Kidney (tissue), 2 donors: ENCODE data around the genes HOXA10 and PRR15.

- PRO-cap = bidirectional peak, plus-strand start at chr7:27174494, minus-strand start at chr7:27174259
- RRBS = 4% methylated on average over 1 of the region's 57 CpGs
Measured at GRCh38 chr7:27174007-27174547, at the start of gene HOXA10. Gene HOXA10 (minus strand): TSS chr7:27174320.

GRCh38 chr7:27663065-27663359, 329 bp upstream of the HIBADH start:
- PRO-cap = bidirectional peak, plus-strand start at chr7:27663160, minus-strand start at chr7:27662883
- RRBS = no CpG with 5 or more reads among the region's 16 CpGs

DNA sequence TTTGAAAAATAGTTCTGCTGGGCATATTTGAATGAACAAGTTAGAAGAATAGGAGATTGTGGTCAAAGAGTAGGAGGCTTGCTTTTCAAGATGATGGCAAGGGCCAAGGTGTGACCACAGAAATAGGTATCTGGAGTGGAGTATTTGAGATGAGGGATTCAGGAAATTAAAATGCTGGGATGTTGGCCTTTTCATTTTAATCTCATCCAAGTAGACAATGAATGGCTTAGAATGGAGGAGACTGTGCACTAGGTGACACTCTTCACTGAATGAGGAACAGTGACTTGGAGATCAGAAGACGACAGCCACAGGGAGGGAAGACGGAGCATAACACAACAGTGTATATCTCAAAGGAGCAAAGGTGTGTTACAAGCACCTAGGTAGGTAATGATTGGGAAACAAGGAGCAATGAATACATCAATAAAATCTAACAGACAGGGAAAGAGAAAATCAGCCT, 4.2 kb upstream of the TAX1BP1 start:
- PRO-cap = no peak
- RRBS = no CpG with 5 or more reads among the region's 2 CpGs

- PRO-cap = no peak
- RRBS = no CpG with 5 or more reads among the region's 11 CpGs
Measured at GRCh38 chr7:27897257-27897818, 157.4 kb downstream of the TAX1BP1 start.

DNA sequence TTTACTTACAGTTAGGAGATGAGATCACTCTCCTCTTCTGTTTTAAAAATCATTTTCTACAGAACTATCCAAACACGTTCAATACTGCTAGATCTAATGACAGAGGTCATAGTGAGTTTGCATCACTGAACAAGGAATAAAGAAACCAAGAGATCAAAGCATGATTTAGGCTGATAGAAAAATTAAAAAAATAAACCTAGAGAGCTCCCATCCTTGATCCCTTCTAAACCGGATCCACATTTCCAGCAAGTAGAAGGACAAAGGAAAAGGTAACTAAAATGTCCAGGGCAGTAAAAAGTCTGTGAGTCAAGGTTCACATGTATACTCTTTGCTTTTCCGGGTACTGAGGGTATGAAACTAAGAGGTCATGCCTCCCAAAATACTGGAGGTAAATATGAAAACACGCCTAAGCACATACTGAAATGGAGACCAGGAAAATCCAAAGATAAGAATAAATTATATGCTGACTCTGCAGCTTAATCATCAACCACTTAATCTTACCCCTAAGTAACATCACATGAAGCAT, 35.6 kb downstream of the JAZF1 start:
- PRO-cap = no peak
- RRBS = 88% methylated on average over 2 of the region's 4 CpGs

DNA sequence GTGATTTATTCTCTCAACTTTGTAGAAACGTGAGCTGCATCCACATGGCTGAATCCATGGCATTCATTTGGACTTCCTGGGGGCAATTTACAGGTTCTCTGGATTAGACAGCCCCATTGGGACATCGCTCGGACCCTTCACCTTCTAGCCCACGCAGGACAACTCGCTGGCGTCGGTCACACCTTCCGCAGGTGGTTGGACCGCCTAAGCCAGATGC, 1.6 kb downstream of the JAZF1 start:
- PRO-cap = no peak
- RRBS = no CpG with 5 or more reads among the region's 9 CpGs

DNA sequence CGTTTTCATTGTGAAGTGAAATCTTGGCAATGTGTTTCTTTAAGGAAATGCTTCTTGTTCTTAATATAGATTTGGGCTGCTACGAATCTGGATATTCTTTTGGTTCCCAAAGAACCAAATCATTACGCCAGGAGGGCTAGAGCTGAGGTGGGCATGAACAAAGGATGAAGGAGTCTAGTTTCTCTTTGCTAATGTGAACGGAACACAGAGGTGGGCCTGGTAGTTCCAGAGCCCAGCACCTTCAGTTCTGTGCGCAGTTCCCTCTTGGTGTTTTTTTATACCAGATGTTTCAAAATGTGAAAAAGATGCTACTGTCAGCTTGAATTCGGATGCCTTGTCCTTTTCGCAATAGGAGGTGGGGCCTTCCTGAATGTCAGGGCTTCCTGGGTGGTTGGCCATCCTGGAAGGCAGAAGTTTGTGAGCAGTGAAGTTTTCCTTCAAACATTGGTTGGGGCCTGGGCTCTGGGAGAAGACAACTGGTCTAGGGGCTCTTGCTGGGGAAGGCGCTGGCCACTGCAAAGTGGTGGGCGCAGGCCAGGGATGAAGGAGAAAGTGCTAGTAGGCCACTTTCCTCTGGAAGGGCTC, 56.6 kb upstream of the JAZF1 start:
- PRO-cap = no peak
- RRBS = no CpG with 5 or more reads among the region's 9 CpGs

DNA sequence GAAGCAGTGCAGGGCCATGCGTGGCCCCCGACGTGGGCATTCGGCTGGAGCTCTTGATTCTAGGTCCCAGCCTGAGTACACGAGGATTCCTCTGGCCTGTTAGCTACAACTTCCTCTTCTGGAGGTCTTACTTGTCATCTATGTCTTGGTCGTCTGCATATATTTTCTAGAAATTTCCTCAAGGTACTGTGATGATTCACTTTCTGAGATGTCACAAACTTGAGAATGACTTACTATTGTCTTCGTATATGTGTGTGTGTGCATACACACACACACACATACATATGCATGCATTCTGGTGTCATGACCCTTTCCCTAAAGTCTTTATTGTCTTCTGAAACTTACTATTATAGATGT, 59.3 kb upstream of the JAZF1 start:
- PRO-cap = no peak
- RRBS = no CpG with 5 or more reads among the region's 7 CpGs

DNA sequence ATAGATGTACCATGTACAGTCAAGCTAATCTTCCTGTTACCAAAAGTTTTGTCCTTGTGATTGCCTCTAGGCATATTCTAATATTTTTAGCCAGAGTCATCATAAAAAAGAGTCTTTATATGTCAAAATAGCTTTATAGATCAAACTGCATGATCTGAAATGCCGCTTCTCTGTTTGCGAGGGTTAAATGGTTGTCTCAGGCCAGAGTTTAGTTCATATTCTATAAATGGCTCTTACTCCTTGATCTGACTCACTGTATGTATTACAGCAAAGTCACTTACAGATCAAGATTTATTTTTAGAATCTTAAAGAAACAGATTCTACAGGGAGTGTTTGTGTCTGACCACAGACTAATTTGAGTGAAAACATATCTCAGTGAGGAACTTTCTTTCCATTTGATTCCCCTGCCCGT, 211.0 kb downstream of the CREB5 start:
- PRO-cap = no peak
- RRBS = no CpG with 5 or more reads among the region's 3 CpGs

- PRO-cap = no peak
- RRBS = no CpG with 5 or more reads among the region's 9 CpGs
Measured at GRCh38 chr7:28669422-28670013, 257.2 kb downstream of the CREB5 start.

DNA sequence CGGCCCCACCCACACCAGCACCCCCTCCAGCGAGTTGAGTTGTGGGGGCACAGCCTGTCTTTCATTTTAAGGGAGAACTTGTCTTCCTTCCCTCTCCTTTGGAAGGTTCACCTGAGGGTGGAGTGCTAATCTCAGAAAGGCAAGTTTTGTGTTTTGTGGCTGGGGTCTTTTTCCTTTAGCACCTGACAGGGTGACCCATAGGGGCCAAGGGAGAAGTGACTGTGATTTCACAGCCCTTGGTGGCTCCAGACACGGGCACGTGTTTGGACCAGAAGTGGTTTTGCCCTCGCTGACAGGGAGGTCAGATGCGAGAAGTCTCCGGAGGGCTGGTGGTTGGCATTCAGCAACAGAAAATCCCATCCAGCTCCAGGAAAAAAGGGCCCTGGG, 272.8 kb downstream of the CREB5 start:
- PRO-cap = no peak
- RRBS = no CpG with 5 or more reads among the region's 7 CpGs

GRCh38 chr7:28957029-28957409, 1.1 kb downstream of the TRIL start:
- PRO-cap = no peak
- RRBS = 4% methylated on average over 7 of the region's 34 CpGs

DNA sequence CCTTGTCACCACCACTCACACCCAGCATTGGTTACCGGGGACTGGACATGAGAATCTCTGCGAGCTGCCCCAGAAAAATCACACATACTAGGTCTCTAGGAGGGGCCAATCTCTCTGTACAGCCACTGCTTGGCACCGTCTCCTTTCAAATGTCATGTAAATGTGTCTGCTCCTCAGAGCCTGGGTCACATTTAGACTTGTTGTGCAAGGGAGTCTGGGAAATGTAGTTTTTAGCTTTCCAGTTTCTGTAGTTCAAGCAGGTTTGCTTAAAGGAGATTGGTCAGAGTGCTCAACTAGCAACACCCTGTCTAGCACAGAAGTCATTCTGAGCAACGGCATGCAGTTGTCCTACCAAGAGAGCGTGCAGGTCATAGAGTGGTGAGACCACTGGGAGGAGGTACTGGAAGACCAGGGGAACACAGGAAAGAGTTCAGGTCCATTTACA, 60.1 kb downstream of the CHN2 start:
- PRO-cap = no peak
- RRBS = no CpG with 5 or more reads among the region's 5 CpGs

DNA sequence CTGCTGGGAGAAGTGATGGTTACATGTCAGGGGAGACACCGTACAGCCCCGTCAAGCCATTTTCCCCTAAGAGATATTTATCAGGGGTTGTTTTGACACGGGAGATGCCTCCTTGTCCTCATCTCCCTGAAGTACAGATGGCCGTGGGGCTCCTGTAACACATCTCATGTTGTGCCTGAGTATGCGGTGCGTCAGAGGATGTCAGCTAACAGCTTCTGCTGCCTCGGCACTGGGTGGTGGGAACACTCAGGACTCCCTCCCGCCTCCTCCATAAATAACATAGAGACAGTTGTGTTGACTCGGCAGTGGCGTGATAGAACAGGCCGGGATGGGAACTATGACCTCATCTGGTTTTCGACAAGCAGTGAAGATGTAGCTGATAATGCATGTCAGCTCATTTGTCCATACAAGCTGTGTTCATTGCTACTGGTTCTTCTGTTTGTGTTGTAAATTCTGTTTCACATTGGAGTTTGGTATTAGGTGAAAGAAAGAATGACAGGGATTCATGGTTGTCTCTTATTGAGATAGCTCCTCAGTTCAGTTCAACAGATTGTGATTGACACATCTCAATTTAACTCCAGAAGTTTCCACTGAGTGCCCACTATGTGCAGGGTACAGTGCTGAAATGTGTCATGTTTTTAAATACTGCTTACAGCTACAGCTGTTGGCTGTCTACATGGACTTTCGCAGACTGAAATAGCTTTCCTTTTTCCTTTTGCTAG, 87.3 kb downstream of the CHN2 start:
- PRO-cap = no peak
- RRBS = no CpG with 5 or more reads among the region's 13 CpGs

GRCh38 chr7:29455869-29456539, 107.6 kb upstream of the PRR15 start:
- PRO-cap = no peak
- RRBS = no CpG with 5 or more reads among the region's 3 CpGs

DNA sequence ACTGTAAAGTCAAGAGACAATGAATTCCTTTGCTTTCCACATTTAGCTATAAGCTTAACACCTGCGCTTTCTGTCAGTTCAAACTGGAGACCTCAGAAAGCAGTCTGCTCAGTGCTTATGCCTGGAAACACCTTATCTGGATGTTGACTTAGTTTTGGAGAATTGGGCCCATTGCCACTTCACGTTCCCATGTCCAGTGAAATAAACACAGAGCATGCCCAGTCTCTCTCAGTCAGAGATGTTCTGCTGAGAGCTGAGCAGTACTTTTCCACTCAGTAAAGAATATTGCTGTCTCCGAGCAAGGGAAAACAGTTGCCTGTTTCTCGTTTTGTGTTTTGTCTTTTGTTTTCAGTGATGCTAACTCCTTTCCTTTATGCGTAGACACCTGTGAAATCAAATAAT, 83.2 kb upstream of the PRR15 start:
- PRO-cap = no peak
- RRBS = no CpG with 5 or more reads among the region's 5 CpGs

- PRO-cap = no peak
- RRBS = no CpG with 5 or more reads among the region's 7 CpGs
Measured at GRCh38 chr7:29484169-29484759, 79.4 kb upstream of the PRR15 start.

DNA sequence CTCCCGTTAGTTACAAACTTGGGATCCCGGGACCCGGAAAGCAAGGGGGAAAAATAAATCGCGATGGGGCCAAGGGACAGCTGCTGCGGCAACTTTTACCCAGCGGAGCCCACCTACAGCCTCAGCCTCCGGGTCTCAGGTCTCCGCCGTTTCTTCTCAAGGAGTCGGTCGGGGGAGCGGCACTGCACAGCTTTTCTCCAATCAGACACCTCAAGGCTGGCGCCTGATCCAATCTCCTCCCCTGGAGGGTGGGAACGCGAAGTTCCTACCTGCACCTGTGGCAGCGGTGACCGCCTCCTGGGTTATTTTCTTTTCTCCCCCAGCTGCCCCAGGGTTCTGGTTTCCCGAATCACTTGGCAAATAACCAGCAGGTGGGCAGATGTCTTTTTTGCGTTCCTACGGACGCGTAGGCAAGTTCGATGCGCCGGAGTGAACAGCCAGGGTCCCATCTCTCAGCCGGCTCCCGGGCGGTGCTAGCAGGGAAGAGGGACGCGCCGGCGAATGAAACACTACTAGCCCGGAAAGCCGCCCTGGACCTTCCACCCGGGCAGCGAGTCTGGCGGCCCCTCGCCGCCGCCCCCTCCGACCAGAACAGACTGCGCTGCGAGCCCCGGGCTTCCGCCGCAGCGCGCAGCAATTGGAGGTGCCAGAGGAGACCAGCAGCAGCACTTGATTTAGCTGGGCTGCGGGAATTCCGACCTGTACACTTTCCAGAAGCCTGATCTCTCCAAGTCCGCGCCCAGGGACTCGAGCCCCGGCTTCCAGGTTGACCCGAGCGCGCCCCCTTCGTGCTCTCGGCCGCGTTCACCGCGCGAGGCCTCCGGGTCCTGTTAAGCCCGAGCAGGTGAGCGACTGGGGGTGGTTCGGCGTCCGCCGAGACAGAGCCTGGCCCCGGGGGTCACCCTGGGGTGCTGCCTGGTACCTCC, at the start of gene PRR15:
Gene PRR15 (plus strand): TSS at position 302 of the 926 bp plus-strand sequence.
- PRO-cap = bidirectional peak, plus-strand start at position 356 of the sequence, minus-strand start at position 158 of the sequence
- RRBS = 3% methylated on average over 37 of the region's 73 CpGs

GRCh38 chr7:29964932-29965292, 24.7 kb downstream of the SCRN1 start:
- PRO-cap = no peak
- RRBS = no CpG with 5 or more reads among the region's 3 CpGs

DNA sequence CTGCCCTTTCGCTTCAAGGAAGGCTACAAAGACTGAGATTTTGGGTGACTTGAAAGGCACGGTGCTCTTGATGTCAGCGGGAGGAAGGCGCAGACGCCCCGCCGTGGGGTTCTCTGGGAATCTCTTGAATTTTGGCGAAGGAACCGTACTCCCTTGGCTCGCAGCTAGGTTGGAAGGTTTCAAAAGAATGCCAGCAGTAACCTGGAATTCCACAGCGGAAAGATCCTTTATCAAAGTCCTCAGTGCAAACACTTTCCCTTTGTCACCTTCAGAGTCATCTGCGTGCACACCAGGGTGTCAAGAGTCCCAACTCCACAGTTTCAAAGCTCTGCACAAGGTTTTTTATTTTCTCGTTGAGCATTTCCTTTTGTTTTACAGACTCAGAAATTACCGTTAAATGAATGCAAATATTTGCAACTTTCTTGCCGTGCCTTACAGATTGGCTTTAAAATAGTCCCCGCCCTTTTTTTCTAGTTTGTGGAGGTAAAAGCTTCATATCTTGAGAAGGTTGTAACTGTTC, 864 bp downstream of the PLEKHA8 start:
- PRO-cap = no peak
- RRBS = no CpG with 5 or more reads among the region's 16 CpGs